Hepatocyte (in vitro differentiated cells and primary cell): ENCODE results near the gene ASCL4.

- RAMPAGE, long total RNA: no peak
- RRBS: no CpG with 5 or more reads among the region's 8 CpGs
Observed at GRCh38 chr12:106022431-106022994, 116.2 kb downstream of the NUAK1 start.

GRCh38 chr12:106037883-106038318, 100.9 kb downstream of the NUAK1 start:
- RAMPAGE, long total RNA: no peak
- RRBS: no CpG with 5 or more reads among the region's 3 CpGs

DNA sequence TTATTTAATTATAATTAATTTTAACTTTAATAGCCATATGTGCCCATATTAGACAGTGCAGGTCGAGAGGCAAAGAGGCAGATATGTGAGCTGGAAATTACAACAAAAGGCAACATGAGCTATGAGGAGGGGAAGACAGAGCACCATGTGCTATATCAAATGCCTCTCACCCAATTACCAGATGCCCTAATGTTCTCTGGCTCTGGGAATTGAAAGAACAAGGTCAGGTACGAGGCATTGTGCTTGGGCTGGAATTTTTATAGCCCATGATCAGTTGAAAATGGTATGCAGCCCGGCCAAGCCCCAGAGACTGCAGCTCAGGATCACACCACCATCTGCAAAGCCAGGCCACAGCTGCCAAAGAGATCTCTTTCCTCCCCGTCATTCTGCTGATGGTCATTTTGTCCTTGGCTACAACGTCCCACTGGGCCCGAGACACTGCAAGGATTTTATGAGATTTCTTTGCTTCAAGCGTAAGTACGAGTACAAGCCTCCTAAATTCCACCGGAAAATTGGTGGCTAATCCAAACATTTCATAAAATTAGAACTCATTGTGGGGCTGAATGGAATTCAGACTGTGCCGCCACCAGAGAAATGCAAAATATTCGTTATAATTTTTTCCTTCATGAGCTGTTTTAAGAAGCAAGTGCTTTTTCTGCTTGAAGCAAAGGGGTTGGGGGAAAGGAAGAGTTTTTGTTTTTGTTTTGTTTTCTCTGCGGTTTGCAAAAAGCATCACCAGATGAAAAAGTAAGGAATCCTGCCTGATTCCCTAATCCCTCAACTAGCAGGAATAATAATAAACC, 15.1 kb downstream of the NUAK1 start:
- RAMPAGE, long total RNA: no peak
- RRBS: no CpG with 5 or more reads among the region's 12 CpGs

DNA sequence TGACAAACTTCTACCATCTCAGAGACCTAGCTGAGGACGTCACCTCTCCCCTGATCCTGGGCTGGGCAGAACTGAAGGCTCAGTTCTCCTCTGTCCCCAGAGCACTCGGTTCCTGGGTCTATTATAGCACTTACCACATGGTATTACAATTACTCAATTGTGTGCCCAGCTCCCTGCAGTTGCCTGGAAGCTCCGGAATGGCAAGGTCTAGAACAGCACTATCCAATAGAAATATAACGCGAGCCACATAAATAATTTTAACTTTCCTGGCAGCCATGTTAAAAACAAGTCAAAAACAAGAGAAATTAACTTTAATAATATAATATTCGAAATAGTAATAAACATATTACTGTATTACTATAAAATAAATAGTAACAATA, 7.4 kb upstream of the NUAK1 start:
- RAMPAGE, long total RNA: no peak
- RRBS: no CpG with 5 or more reads among the region's 6 CpGs

GRCh38 chr12:106300739-106301153, 1.8 kb upstream of the TCP11L2 start:
- RAMPAGE, long total RNA: no peak
- RRBS: no CpG with 5 or more reads among the region's 1 CpG

DNA sequence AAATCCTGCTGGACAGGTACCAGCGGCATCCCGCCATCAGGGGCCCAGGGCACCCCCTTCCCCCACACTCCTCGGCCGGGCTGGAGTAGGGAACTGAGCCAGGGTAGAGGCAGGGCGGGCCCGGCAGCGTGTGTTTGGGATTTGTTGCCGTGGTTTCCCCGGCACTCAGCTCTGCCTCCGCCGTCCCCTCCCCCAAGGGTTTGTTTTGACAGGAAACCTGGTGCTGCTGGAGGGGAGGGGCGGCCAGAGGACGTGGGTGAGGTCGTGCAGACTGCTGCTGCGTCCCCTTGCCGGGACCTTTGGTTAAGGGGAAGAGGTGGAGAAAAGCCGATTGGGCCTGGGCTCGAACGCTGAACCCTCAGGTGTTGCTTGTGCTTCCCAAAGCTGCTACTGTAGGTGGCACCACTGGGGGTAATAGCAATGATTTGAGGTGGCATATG, 726 bp downstream of the TCP11L2 start:
- RAMPAGE, long total RNA: no peak
- RRBS: 2% methylated on average over 6 of the region's 19 CpGs

- RAMPAGE, long total RNA: no peak
- RRBS: no CpG with 5 or more reads among the region's 5 CpGs
Observed at GRCh38 chr12:106303919-106304618, 1.5 kb downstream of the TCP11L2 start.

DNA sequence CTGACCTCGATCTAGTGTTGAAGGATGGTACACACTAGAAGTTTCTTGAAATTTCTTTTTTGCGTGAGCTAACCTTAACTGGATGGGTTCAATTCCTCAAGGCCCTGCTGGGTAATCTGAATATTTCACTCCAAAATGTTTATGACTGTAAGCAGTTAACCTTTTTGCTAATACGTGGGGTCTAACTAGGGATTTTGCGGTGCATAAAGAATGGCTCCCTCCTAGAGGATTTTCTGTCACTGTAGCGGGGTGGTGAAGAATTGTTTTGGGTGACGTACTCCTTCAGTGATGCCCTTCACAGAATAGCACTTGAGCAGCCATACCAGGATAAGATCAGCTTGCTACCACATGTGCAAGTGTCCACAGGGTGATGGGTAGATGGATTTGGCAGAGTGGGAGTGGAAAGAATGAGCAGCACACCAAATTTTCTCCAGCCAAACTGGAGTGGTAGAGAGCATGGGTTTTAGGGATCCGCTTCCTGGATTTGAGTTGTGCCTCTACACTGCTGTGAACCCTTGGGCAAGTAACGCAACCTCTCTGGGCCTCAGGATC, 2.2 kb downstream of the TCP11L2 start:
- RAMPAGE, long total RNA: no peak
- RRBS: no CpG with 5 or more reads among the region's 8 CpGs

DNA sequence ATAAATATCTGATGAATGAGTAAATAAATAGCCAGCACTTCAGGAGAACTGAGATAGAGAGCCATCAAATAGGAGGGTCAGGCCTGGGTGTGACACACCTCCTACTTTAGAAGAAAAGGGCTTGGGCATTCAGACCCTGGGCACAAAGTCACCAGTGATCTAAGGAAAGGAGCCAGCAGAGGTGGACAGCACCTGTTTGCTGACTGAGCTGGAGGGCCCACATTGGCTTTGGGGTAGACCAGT, 50.1 kb downstream of the RFX4 start:
- RAMPAGE, long total RNA: no peak

GRCh38 chr12:106644847-106645573, 62.2 kb downstream of the RFX4 start:
- RAMPAGE, long total RNA: no peak
- RRBS: 73% methylated on average over 5 of the region's 24 CpGs

GRCh38 chr12:106747620-106748446, 26.6 kb upstream of the RIC8B start:
- RAMPAGE, long total RNA: no peak
- RRBS: no CpG with 5 or more reads among the region's 11 CpGs

GRCh38 chr12:106838441-106838640, 63.9 kb downstream of the RIC8B start:
- RAMPAGE, long total RNA: no peak
- RRBS: no CpG with 5 or more reads among the region's 2 CpGs

DNA sequence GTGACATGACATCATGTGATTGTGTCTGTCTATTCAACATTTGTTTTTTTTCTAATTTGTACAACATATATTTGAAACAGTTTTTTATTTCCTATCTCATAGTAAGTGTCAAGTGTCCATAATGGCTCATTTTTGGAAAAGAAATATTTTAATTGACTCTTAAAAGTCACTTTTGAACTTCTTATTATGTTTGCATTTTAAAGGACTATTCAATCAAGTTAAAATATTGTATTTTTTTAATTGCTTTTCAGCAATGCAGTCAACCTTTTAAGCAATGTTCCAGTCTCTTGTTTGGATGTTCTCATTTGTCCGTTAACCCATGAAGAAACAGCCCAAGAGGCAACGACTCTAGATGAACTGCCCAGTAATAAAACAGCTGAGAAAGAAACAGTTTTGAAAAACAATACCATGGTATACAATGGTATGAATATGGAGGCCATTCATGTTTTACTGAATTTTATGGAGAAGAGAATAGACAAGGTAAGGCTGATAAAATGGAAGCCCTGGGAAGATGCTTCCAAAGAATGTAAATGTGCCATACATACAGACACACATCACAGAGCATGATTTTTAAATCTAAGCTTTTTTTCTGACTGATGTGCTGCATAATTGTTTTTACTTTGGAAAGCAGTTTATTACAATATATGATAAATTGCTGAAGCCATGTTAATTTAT, 68.0 kb downstream of the RIC8B start:
- RAMPAGE, long total RNA: no peak
- RRBS: no CpG with 5 or more reads among the region's 2 CpGs

DNA sequence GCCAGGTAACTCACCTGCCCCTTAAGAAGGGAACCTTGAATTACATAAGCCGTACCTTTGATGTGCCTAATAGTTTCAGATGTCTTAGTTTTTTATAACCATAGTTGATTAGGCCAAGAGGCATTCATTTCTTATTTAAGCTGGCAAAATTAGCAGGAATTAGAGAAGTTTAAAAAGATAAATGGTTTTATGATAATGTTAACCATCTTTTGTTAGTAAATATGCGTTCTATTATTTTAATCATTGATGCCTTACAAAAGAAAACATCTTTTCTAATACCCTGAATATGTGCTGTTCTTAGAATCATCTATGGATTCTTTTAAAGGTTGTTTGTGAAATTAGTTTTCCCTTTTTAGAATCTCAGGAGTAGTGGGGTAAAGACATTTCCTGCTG, 15.2 kb downstream of the MTERF2 start:
- RAMPAGE, long total RNA: no peak
- RRBS: no CpG with 5 or more reads among the region's 2 CpGs

DNA sequence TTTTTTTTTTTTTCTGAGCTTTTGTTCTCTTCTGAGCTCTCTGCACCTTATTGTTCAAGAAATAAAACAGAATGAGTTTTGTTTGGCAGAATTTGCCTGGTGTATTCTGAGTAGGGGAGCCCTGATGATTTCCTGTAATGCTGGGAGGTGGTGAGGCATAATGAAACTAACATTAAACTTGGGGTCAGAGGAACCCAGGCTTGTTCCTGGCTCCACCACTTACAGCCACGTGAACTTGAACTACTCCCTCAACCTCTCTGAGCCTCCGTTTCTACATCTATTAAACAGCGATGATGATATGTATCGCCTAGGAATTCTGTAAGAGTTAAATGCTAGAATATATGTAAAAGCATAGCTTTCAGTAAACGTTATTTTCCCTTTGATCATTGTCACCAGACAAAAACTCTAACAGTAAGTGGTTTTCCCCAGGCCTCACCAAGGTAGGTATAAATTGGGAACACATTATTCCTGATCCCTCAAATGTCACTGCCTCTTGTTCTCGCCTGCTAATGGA, 51.5 kb downstream of the ABTB3 start:
- RAMPAGE, long total RNA: no peak
- RRBS: no CpG with 5 or more reads among the region's 6 CpGs

DNA sequence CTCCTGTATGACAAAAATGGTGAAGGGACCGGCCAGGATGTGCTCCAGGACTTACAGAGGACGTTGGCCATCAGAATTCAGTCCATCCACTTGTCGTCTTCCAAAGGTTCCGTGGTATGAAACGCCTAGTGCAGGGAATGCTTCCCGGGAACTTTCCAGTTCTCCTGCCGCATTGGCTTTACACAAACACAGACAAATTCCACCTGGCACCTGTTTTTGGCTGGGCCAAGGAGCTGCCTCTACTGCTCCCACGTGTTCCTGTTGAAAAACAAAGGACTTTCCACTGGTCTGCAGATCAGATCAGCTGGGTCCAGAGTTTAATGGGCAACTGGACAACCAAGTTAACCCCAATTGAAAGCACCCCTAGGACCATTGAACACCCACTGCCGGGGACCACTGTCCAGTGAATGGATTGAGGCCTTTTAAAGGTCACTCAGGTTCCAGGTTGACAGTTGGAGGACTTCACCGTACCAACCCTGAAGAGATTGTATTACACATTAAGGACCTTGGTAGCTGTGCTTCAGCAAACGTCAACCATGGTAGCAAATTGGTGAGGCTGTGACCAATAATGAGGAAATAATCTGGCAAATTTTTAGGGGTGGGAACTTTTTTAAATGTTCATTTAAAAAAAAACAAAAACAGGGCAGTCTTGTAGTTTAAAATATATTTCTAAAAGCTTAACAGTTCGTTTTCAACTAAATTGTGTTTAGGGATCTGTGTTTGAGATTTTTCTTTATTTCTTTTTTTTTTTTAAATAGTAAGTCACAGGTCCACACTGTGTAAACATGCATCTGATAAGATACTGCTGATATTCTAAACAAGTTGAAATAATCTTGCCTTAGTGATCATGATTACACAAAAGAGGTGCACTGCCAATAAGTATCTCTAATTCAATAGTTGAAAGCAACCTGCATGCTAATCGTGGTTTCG, 27.7 kb upstream of the PWP1 start:
- RAMPAGE, long total RNA: no peak
- RRBS: no CpG with 5 or more reads among the region's 14 CpGs

DNA sequence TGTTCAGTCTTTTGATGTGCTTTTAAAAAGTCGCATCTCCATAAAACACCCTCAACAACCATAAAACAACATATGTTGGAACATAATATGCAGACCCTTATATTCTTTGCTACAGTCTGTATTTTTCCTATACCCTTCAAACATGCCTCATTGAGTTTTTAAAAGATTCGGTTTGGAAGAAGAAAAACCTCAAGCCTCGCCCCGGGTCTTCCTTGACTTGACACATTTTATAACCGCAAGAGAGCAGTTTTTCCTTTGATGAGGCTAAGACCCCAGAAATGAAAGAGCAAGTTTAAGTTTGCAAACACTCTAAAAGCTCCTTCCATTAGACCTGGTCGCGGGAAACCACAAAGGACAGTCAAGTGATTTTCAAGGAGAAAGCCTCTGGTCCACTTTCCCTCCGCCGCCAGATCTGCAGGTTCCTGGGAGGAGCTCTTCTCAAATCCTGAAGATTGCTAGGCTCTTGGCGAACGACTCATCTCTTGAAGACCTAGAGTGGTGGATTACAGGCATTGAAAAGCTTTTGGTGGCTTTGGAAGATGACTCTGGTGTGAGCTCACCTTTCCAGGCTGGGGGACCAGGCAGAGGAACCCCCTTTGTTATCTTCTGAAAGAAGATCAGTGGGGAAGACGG, at the start of gene ASCL4:
Gene ASCL4, plus strand, starts transcription at position 391 of the 633 bp plus-strand sequence.
- RAMPAGE, long total RNA: no peak
- RRBS: no CpG with 5 or more reads among the region's 12 CpGs

DNA sequence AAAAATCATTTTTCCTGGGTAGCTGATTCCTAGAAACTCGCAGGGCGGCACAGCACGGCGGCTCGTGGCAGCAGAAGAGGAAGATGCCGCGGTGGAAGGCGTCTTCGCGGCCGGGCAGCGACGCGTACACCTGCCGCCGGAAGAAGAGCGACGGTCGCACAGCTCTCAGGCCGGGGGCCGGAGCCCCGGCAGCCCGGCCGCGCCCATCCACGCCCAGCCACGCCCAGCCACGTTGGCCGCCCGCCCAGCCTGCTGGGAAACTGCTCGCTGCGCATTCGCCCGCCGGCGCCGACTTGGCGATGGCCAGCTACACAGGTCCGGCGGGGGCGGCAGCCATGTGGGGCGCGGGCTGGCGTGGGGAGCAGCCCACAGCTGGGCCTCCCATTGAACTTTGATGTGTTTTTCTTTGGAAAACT, 129.1 kb downstream of the ASCL4 start:
- RAMPAGE, long total RNA: no peak
- RRBS: 3% methylated on average over 14 of the region's 44 CpGs

GRCh38 chr12:107912458-107912990, 138.0 kb downstream of the ASCL4 start:
- RAMPAGE, long total RNA: no peak
- RRBS: 5% methylated on average over 2 of the region's 21 CpGs

DNA sequence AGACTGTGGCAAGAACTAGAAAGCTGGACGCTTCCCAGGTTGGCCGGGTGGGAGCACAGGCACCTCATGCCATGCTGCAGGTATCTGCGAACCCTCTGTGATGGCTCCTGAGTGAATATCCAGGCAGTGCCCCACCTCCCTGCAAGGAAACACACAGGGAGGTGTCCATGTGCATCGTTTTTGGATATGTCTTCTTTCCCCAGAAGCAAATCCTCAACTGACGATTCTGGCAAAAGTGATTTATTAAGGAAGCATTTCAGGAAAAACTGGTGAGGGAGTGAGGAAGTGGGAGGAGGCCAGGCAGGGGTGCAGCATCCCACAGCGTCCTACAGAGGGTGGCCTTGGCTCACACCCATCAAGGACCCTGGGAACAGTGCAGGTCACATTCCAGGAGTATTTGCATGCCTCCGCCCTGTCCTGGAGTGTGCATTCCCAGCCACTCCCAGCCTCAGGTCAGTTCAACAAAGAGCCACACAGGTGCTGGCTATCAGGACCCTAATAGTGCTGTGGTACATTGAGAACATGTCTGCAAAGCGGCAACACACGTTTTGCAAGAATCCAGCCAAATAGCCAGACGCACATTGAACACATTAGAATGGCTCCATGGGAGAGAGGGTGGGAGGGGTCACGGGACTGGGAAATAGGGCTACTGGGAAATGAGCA, 36.8 kb downstream of the CMKLR1 start:
- RAMPAGE, long total RNA: no peak
- RRBS: no CpG with 5 or more reads among the region's 11 CpGs